Fibroblast of the aortic adventitia (primary cell): Measurements from ENCODE around the gene MAPKAP1.

GRCh38 chr9:125200684-125201485, 543 bp downstream of the RABEPK start:
- CAGE, long polyA plus RNA, result no peak

- CAGE, long polyA plus RNA, result no peak
Observed at GRCh38 chr9:125337220-125337680, 75.6 kb downstream of the GAPVD1 start.

- CAGE, long polyA plus RNA, result no peak
Observed at GRCh38 chr9:125532497-125533243, 174.3 kb downstream of the MAPKAP1 start.

- CAGE, long polyA plus RNA, result no peak
Observed at GRCh38 chr9:125585513-125586330, 121.3 kb downstream of the MAPKAP1 start.

GRCh38 chr9:125649729-125650894, 56.9 kb downstream of the MAPKAP1 start:
- CAGE, long polyA plus RNA, result no peak

DNA sequence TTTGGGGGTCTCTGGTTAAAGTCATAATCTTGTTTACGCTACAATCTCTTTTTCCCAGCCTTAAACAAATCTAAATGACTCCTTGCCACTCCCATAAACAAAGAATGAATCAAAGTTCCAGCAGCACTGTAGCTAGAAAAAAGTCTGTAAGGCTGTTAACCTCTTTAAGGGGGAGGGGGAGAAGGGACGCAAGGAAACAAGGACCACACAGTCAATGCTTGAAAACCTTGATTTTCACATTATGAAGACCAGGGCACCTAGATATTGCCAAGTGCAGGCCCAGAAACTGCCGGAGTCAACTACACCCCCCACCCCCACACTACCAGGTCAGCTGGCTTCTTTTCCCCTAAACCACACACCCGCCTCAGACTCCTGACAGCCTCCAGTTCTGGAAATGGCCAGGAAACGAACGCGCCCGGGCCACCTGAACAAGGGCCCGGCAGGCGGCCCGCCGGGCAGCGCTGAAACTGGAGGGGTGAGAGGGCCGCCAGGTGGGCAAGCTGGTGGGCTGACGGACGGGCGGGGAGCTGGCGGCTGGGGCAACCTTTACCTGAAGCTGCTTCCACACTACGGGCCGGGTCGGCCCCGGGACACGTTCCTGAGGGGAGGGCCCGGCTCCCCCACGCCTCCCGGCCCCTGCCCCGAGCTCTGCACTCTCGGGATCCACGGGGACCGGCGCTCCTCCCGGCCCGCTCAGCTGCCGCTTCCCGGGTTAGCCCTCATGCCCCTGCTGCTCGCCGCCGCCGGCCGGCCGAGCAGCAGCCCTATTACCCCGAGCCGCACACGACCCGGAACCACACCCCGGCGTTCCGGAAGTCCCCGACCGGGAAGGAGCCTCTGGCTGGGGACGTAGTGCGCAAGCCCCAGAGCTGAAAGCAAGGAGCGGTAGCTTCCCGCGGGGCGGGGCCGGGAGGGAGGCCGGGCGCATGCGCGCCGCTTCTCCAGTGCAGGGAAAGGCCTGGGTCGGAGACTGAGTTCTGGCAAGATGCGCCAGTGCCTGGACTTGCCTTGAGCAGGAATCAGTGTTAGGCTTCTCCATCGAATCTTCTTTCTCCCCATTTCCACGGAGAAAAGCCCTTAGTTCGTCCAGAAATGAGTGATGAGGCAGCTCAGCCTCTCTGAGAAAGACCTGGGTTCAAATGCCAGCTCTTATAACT, at the start of gene MAPKAP1:
Gene MAPKAP1, minus strand, starts transcription at position 788 of the 1,157 bp plus-strand sequence.
- CAGE, long polyA plus RNA, result no peak

DNA sequence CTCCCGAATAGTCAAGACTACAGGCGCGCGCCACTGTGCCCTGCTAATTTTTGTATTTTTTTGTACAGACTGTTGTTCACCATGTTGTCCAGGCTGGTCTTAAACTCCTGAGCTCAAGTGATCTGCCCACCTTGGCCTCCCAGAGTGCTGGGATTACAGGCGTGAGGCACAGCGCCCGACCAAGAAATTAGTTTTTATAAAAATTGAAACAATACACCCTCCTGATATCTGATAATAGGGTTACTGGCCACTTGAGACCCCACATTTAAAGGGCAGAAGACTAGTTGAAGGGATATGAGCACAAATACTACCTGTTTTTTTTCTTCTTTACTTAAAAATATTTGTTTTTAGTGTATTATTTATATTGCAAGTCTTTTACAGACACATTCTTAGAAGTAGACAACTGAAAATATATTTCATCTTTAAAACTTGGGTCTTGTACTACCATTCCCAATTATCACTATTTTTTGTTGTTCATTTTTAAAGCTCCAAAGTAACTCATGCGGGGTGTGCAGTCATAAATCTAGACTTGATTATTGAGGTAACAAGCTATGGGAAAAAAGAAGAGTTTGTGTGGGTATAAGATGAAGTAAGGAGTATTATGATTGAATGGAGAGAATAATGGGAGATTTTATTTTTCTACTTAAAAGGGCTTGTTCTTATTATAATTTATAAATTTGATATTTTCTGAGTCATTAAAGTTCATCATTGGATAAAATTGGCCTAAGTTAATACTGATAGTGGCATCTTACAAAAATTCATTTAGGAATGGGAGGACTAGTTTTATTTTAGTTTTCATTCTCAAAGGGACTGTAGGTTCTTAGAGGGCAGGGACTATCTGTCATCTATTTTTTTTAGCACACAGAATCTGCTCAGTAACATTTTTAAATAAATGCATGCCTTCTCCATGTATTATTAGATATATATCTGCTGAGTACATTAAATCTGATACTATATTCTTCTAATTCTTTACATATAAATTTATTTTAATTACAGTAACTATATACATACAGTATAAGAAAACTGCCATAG, 18.4 kb downstream of the PBX3 start:
- CAGE, long polyA plus RNA, result no peak

DNA sequence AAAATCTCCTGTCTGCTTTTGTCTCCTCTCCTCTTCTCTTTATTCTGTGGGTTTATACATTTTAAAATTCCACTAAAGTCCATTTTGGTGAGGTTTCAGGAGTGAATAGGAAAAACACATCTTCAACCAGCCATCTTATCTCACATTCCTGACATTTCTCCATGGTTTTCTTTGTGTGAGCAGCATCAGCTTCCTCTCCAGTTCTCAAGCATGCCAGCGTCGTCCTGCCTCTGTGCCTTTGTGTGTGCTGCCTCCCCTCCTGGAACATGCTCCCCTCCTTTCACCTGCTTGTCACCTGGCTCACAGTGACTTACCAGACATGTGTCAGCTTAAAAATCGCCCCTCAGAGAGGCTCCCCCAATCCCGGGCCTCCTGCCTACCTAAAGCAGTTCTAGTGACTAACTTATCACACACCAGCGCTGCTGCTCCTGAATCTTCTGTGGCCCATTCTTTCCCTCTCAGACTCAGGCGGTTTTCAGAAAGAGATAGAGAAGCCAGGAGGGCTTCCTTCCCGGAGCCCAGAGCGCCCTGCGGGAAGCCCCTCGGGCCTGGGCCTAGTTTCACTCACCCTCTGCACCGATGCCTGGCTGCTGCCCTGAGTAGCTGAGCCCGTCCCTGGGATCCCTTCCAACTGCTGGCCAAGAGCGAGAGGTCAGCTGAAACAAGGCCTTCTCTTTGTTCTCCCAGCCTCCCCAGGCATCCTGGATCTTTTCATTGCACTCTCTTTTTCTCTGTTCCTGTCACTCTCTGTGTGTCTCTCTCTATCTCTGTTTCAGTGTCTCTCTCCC, 51.2 kb upstream of the MVB12B start:
- CAGE, long polyA plus RNA, result no peak

GRCh38 chr9:126363081-126363578, 36.5 kb downstream of the MVB12B start:
- CAGE, long polyA plus RNA, result no peak

DNA sequence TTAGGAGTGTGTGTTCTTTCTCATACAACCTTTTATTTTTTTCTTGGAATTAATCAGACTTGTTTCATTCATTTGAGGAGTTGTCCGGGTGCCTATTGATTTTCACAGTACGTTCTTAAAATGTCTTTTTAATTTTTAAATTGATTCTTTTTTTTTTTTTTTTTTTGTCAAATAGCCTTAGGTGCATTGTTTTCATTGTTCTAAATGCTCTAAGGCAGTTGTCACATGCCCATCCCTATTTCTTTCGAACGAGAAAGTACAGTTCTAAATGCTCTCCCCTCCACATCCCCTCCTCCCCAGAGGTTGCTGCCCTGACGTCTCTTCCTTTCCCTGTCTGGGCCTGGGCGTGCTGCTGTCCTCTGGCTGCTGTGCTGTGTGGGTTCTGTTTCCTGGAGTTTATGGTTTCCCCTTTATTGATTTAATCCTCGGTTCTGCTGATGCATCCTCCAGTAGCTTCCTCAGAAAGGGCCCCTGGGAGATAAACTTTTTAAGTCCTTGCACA, 48.6 kb downstream of the MVB12B start:
- CAGE, long polyA plus RNA, result no peak

DNA sequence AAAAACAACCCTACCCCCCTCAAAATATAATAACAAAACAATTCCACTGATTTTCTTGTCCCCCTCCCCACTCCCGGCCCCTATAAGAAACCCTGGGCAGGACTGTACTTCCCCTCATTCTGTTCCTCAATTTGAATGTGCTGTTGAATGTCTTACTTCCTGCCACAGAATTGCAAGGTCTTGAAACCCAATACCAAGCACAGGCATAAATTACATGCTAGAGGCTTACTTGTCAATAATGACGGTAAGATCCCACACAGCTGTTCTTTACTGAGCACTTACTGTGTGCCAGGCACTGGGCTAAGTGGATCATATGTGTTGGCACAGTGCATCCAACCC, 63.3 kb downstream of the MVB12B start:
- CAGE, long polyA plus RNA, result no peak

DNA sequence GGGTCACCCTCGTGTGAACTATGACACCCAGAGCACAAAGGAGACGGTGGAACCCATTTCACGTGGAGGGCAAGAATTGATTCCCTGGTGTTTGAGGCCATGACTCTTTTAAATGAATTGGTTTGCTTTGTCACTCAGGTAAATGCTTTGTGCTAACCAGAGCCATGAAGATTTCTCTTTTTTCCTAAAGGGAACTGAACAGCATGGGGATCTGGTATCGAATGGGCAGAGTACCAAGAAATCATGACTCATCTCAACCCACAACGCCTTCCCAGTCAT, 68.7 kb downstream of the MVB12B start:
- CAGE, long polyA plus RNA, result no peak

- CAGE, long polyA plus RNA, result no peak
Observed at GRCh38 chr9:126661392-126662183, 47.9 kb downstream of the LMX1B start.

- CAGE, long polyA plus RNA, result no peak
Observed at GRCh38 chr9:126879435-126880481, 19.3 kb downstream of the ZBTB34 start.

- CAGE, long polyA plus RNA, result no peak
Observed at GRCh38 chr9:126884954-126885407, 24.5 kb downstream of the ZBTB34 start.

- CAGE, long polyA plus RNA, result no peak
Observed at GRCh38 chr9:126939855-126940277, 25.3 kb downstream of the RALGPS1 start.

GRCh38 chr9:126957646-126957974, 43.0 kb downstream of the RALGPS1 start:
- CAGE, long polyA plus RNA, result no peak

DNA sequence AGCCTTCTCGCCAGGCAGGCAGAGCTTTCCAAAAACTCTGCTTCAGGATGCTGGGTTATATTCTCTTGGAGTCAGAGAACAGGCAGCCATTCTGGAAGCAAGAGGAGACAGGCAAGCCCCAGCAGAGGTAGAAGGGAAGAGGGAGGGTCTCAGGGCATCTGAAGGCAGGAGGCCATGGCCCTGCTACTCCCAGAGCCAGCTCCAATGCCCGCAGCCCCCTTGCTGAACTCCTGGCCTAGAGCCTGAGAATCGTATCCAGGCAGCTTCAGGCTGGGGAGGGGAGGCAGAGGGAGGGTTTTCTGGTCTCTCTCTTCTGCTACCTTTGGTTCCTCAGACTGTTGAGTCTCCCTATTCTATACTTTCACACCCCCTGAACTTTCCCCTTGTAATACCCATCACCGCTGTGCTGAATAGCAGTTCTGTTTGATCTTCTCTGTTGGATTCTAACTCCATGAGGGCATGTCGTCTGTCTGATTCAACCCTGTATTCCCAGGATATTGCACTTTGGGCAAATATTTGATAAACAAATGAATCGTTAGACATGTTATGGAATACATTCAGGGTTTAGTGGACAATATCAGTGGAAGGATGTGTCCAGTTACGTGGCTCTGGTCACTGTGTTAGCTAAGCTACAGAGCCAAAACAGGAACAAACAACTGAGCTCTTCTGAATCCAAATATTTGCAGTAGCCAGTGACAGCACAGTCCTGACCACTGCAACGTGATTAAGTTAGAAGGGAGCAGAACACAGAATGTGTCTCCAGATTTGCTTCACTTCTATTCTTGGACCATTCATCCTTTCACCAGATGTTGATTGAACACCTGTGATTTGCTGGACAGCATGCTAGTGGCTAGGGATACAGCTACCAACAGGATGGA, 13.3 kb downstream of the ANGPTL2 start:
- CAGE, long polyA plus RNA, result no peak

GRCh38 chr9:127123329-127124016, 1.0 kb upstream of the ANGPTL2 start:
- CAGE, long polyA plus RNA, result no peak

DNA sequence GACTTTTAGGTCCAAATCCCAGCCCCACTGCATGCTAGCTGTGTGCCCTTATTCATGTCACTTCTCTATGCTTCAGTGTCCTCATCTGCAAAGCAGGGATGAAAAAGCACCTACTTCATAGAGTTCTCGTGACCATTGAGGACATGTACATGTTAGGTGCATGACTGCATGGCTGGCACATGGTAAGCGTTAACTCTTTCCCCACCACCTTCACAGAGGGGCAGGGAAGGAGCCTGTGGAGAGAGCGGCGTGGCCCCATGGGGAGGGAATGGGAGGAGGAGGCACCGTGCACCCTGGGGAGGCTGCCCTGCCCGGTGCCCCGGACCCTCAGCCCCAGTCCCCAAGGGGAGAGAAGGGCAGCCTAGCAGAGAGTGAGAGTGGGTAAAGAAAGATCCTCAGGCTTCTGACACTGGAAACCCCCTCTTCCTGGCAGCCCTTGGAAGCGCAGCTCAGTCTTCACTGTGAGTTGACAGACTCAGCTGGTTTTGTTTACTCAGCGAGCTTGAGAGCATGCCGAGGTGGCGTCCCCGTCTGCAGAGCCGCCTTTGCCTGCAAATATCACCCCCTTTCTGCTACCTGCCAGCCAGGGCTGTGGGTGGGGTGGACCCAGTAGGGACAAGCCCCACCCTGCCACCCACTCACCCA, 10.6 kb upstream of the ANGPTL2 start:
- CAGE, long polyA plus RNA, result no peak